ENCODE measurements around the gene COMMD2.

GRCh38 chr3:146160006-146160455 lies 953 bp downstream of the PLOD2 start:
- RRBS, result no CpG with 5 or more reads among the region's 9 CpGs

- RRBS, result no CpG with 5 or more reads among the region's 15 CpGs
Measured at GRCh38 chr3:146497852-146498647, 28.7 kb upstream of the PLSCR2 start.

DNA sequence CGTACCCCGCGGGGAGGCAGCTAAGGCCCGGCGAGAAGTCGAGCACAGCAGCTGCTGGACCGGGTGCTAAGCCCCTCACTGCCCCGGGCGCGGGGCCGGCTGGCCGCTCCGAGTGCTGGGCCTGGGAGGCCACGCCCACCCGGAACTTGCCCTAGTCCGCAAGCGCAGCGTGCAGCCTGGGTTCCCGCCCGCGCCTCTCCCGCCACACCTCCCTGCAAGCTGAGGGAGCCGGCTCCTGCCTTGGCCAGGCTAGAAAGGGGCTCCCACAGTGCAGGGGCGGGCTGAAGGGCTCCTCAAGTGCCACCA lies 417.0 kb upstream of the AGTR1 start:
- RRBS, result 74% methylated on average over 5 of the region's 24 CpGs

DNA sequence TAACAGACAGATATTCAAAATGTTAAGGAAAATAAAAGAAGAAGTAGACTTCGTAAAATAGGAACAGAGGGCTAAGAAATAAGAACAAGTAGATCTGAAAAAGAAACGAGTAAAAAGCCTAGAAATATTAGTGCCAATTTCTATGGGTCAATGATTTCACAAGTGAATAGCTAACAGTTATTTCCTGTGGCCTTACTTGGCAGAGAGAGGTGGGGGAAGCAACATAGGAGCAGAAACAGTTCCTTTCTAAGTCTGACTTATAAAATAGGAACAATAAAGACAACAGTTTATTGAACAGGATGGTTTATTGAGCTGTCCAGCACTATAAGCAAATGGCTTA lies 37.8 kb downstream of the AGTR1 start:
- RRBS, result no CpG with 5 or more reads among the region's 2 CpGs

GRCh38 chr3:148951551-148951883 lies 39.8 kb upstream of the GYG1 start:
- RRBS, result no CpG with 5 or more reads among the region's 1 CpG

- RRBS, result no CpG with 5 or more reads among the region's 3 CpGs
Measured at GRCh38 chr3:149370011-149370753, 7.3 kb downstream of the TM4SF1 start.

GRCh38 chr3:149541684-149542305 lies 67.3 kb downstream of the TM4SF4 start:
- RRBS, result no CpG with 5 or more reads among the region's 4 CpGs

GRCh38 chr3:149572576-149573199 lies 85.1 kb downstream of the WWTR1 start:
- RRBS, result no CpG with 5 or more reads among the region's 7 CpGs

DNA sequence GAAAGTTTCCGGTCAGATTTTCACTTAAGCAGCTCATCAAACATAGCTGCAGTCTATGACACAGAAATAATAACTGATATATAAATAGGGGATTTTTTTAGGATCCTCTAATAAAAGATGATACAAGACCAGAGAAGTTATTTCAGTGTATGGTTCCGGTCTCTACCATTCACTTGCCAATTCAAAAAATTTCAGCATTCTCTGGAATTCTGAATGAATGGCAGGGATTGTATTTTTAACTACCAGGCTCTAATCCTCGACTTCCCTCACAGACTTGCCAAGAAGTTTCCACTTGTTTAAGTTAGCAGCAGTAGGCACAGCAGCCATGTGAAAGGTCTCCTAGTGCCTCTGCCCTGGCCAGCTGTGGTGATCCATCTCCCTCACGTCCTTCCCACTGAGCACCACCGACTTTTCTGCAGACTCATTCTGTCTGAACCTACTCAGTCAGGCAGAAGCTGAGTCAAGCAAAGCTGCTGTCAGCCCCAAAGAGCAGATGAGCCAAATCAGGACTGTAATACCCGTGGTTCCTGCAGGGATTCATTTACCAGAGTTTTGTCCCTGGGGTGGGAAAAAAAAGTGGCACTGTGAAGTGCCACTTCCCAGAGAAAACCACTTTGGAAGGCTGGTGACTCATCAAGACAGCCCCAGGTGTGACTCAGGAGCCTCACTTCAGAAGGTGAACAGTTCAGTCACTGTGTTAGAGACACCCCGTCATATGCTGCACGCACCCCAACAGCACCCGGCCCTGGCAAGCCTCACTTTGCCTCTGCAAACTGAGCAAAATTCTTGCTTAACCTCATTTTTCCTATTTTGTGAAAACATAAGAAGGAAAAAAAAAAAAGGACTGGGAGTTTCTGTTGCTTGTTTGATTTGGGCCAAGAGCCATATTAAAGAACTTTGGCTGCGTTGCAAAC lies 76.1 kb downstream of the WWTR1 start:
- RRBS, result 41% methylated on average over 2 of the region's 10 CpGs

DNA sequence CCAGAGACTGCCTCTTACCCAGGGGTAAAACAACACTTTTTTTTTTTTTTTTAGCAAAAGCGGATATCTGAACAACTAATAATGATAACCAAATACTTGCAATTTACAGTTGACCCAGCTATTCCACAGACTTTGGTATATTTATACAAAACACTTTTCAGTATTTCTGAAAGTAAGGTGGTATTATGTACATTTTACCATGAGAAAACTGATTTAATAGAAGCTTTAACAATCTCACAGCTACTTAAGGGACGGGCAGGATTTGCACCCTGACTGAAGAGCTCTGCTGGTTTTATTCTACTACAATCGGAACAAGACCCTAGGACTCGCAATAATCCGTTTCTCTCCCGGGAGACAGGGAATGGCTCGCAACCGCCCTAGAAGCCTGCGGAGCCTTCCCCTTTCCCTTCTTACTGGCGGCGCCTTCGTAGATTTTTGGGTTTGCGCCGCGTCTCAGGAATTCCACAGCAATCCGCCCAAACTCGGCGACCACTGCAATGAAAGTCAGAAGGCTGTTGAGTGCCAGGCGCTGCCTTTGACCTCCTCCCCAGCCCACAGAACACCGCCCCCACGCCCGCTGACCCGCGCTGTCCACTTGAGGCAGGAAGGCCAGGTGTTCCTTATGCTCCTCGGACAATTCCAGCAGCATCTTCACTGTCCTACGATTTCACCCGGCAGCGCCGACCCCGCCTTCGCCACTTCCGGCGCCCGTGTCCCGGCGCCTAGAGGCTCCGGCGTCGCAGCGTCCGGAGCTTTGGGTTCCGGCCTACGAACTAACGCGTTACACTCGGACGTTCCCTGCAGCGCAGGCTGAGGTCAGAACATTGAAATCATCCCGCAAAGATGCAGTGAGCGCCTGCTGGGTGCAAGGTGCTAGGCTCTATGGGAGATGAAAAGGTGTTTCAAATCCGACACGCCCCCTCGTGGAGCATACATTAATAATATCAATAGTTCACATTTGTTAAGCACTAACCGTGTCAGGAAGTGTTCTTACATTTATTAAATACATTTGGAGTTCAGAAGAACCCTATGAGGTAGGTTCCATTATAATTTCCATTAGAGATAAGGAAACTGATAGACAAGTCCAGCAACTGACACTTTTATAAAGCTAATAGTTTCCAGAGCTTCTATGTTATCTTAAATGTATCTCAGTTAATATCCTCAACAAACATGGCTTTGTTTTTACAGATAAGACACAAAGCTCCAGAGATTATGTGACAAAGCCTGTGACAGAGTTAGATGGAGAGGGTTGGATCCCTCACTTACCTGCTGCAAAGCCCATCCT lies at the start of gene COMMD2:
Gene COMMD2 (minus strand): TSS at position 694 of the 1,285 bp plus-strand sequence.
- RRBS, result no CpG with 5 or more reads among the region's 54 CpGs

DNA sequence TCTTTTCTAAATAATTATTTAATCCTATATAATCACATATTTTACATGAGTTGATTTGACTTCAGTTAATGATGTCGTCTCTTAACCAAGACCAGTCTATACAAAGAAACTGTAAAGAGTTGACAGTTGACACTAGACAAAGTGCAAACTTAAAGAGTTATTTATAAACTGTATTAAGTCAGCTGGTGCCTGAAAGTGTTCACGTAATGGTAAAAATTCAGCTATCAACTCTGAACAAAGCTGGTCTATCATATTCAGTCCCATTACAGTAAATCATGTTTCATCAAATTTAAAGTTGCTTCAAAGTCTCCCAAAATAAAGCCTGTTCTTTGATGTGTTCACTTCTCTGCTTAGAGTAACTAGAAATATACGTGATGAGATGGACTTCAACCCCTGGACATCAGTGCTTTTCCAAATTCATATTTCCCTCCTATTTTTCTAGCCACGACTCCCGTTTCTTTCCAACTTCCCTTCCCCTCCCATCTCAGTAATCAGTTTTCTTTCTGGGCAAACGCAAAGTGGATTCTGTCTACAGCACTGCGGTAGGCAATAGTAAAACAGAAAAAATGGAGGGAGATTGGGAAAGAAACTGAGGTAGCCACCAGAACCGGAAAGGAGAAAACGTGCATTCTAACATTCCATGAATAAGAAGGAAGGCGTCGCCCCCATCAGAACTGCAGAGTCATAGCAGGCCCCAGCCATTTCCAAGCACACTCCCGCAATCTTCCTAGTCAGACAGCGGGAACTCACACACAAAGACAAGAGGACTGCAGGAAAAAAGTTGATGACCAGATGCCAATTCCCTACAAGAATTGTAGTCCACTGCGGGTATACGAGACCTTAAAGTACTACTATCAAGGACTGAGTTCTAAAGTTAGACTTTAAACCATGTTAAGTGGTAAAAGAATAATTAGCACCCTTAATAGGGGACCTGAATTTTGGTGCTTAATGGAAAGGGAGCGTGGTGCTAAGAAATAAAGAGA lies 1.7 kb downstream of the PFN2 start:
- RRBS, result no CpG with 5 or more reads among the region's 16 CpGs

GRCh38 chr3:150216027-150216490 lies 192.0 kb upstream of the TSC22D2 start:
- RRBS, result no CpG with 5 or more reads among the region's 3 CpGs

DNA sequence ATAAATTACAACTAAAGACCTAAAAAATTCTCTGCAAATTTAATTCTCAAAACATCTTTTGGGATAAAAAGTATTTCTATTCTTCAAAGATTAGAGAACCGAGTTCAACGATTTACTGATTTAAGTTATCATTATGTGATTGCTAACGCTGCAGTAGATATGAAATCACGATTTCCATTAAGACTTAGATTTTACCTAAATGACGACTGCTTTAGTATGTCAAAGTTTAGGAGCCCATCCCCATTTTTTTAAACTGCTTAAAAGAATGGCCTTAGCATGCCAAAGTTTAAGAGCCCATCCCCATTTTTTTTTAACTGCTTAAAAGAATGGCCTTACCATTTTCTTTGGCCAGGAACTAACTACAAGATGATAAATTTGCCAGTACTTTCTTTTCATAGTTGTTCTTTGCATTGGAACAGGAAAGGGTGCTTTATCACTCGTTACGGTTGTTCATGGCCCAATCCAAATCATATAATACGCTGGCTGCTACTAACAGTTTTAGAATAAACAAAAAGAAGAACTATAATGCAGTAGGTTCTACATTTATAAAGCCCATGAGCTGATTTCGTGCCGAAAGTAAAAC lies 1.0 kb upstream of the TSC22D2 start:
- RRBS, result no CpG with 5 or more reads among the region's 10 CpGs

- RRBS, result no CpG with 5 or more reads among the region's 3 CpGs
Measured at GRCh38 chr3:150451216-150452173, 43.4 kb downstream of the TSC22D2 start.

- RRBS, result no CpG with 5 or more reads among the region's 2 CpGs
Measured at GRCh38 chr3:150599661-150600131, 3.4 kb upstream of the SELENOT start.

DNA sequence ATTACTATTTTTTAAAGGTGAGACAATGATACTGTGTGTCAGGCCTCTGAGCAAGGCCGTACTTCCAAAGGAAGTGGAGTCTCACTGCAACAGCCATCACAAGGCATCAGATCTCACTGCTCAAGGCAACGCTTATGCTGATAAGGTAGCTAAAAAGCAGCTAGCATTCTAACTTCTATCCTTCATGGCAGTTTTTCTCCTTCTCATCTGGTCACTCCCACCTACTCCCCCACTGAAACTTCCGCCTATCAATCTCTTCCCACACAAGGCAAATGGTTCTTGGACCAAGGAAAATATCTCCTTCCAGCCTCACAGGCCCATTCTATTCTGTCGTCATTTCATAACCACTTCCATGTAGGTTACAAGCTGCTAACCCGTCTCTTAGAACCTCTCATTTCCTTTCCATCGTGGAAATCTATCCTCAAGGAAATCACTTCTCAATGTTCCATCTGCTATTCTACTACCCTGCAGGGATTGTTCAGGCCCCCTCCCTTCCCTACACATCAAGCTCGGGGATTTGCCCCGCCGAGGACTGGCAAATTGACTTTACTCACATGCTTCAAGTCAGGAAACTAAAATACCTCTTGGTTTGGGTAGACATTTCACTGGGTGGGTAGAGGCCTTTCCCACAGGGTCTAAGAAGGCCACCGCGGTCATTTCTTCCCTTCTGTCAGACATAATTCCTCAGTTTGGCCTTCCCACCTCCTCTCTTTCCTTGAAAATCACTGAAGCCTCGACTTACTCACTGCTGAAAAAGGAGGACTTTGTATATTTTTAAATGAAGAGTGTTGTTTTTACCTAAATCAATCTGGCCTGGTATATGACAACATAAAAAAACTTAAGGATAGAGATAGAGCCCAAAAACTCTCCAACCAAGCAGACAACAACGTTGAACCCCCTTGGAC lies 2.1 kb upstream of the SELENOT start:
- RRBS, result no CpG with 5 or more reads among the region's 13 CpGs

DNA sequence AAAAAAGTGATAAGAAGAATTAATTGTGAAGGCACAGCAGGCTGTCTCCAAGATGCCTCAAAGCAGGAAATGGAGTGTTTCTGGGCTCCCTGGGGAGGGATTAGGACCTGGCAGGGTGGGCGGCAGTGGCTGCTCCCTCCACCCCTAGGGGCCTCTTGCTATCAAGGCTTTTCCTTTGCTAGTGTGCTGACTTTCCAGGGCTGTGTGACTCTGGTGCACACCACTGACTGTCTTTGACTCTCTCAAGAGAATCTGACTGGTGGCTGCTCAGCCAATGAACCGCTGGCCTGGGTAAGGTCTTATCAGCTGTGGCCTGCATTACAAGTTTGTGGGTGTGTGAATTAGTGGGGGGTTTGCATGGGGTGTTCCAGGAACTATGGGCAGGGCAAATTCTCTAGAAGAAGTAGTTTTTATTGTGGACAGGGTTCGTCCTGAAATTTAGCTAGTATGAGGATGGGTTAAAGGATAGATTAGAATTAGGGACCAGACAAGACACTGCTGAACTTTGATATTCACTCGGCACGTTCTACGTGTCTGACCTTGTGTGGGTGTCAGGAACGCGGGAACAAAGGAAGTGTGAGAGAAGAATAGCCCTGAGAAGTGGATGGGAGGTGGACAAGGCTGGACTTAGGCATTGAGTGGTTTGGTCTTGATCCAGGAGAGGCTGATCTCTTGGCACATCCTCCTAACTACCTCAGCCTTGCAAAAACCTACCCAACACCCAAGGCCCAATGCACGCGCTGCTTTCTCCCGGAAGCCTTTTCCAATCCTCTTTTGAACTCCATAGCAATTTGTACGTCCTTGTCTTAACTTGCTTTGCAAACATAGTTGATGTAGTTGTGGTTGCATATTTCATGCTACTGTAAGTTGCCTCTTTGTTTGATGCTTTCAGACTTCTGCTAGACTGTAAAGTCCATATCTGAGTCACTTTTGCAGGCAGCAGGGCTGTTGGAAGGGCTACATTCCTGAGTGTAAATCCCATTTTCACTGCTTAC lies 29.3 kb downstream of the SIAH2 start:
- RRBS, result no CpG with 5 or more reads among the region's 12 CpGs

DNA sequence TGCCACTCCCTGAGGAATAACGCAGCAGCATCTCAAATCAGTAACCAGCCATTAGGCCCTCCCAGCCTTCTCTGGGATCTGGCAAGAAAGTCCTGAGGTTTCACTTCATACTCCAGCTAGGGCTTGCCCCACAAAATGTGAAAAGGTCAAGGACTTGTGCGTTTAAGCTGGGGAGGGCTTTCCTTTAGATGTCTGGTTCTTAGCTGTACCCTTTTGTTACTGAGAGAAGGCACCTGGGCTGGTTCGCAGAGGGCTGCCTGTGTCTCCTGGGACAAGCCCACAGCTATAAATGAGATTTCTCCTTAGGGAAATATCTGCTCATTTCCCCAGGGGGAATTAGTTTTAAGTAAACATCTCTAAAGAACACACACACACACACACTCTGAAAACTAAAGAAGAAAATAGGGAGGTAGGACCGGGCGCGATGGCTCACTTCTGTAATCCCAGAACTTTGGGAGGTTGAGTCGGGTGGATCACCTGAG lies 15.7 kb downstream of the SIAH2 start:
- RRBS, result no CpG with 5 or more reads among the region's 7 CpGs